Frontal cortex (tissue), 2 donors: ENCODE data around the genes TMEM88 and HES7.

DNA sequence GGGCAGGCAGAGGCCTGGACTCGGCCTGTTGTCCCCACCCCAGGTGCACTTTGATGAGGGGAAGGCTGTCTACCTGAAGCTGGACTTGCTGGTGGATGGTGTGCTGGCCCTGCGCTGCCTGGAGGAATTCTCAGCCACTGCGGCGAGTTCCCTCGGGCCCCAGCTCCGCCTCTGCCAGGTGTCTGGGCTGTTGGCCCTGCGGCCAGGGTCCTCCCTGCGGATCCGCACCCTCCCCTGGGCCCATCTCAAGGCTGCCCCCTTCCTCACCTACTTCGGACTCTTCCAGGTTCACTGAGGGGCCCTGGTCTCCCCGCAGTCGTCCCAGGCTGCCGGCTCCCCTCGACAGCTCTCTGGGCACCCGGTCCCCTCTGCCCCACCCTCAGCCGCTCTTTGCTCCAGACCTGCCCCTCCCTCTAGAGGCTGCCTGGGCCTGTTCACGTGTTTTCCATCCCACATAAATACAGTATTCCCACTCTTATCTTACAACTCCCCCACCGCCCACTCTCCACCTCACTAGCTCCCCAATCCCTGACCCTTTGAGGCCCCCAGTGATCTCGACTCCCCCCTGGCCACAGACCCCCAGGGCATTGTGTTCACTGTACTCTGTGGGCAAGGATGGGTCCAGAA lies 1.4 kb upstream of the TNFSF13 start:
- RAMPAGE, long total RNA = no peak

GRCh38 chr17:7557868-7558591 lies 520 bp upstream of the TNFSF13 start:
- RAMPAGE, long total RNA = no peak

DNA sequence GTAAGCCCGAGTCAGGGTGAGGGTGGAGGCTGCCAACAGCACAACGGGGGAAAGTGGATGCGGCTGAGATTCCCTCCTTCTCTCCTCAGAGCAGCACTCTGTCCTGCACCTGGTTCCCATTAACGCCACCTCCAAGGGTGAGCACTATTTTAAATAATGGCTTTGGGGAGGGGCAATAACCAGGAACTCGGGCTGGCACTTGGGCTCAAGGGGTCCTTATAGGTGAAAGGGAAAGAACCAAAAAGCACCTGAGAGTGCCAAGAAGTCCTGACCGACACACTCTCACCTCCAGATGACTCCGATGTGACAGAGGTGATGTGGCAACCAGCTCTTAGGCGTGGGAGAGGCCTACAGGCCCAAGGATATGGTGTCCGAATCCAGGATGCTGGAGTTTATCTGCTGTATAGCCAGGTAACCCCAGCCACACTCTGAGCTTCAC lies 1.2 kb downstream of the TNFSF13 start:
- RAMPAGE, long total RNA = no peak

GRCh38 chr17:7573122-7574084 lies 778 bp downstream of the EIF4A1 start:
- RAMPAGE, long total RNA = no peak

DNA sequence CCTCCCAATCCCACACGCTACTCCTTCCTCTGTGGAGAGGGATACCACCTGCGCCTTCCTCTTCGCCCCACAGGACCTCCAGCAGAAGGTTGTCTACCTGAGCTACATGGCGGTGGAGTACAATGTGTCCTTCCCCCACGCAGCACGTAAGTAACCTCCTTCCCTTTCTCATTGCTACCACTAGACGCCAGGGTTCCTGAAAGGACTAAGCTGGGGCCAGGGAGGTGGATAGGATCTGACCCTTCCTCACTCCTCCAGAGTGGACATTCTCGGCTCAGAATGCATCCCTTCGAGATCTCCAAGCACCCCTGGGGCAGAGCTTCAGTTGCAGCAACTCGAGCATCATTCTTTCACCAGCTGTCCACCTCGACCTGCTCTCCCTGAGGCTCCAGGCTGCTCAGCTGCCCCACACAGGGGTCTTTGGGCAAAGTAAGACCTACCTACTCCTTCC lies 1.2 kb downstream of the CD68 start:
- RAMPAGE, long total RNA = no peak

DNA sequence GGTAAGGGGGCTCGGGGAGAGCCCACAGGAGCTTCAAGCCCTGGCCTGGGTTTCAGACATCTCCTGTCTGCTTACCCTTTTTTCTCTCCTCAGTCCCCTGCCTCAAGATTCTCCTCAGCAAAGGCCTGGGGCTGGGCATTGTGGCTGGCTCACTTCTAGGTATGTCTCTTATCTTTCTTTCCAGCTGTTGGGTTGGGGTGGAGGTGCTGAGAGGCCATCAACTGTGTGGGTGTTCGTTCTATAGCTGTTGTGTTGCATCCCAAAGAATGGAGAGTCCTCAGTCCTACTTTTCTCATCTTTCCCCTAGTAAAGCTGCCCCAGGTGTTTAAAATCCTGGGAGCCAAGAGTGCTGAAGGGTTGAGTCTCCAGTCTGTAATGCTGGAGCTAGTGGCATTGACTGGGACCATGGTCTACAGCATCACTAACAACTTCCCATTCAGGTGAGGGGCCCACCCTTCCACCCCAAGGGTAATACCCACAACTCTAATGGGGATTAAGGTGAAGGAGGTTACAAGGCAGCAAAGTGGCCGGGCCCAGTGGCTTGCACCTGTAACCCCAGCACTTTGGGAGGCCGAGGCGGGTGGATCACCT lies 2.1 kb downstream of the MPDU1 start:
- RAMPAGE, long total RNA = no peak

- RAMPAGE, long total RNA = no peak
These were observed 1.2 kb downstream of the SOX15 start for GRCh38 chr17:7588526-7589275.

DNA sequence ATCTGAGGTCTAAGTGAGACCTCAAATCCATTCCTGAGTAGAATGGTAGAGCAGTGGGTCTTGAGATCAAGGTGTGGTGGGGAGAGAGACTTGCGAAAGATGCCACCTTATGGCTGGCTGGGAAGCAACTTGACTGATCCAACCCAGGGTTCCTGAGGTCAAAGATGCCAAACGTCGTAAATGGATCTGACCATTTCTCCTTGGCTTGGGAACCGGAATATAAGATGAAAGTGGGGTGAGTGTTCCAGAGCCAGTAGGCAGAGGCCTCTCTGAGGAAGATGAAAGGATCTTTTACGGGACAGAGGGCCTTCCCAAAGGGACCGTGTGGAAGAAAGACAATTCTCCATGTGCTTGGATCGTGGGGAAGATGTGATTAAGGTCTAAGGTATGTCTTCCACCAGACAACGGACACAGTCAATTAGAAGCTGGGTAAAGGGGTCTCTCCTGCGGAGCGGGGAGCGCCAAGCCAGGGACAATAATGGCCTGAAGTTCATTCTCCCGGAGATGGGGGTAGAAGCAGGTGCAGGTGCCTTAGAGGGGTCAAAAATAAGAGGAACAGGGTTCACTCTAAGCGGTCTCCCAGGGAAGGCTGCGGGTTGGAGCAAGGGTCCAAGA lies 863 bp downstream of the FXR2 start:
- RAMPAGE, long total RNA = no peak

GRCh38 chr17:7651037-7652212 lies 699 bp downstream of the ATP1B2 start:
- RAMPAGE, long total RNA = no peak

GRCh38 chr17:7675922-7676949 lies 11.1 kb downstream of the TP53 start:
- RAMPAGE, long total RNA = no peak

DNA sequence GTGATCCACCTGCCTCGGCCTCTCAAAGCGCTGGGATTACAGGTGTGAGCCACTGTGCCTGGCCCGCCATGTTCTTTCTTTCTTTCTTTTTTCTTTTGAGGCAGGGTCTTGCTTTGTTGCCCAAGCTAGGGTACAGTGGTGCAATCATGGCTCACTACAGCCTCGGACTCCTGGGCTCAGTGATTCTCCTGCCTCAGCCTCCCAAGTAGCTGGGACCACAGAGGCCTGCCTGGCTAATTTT lies 9.2 kb downstream of the TP53 start:
- RAMPAGE, long total RNA = no peak

DNA sequence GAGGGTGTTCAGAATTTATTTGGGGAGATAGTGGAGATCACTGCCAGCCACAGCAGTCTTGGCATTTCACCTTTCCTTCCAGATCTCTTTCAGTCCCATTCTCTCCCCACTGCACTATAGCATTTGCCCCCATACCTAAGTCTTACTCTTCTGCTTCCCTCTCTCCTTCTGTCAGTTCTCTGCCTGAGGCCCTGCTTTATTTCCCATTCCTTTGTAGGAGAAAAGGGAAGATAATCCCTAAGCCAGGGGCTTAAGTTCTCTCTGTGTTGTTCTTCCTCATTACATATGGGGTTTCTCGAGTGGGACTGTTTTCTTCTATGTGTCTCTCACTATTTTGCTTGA lies 6.4 kb downstream of the KDM6B start:
- RAMPAGE, long total RNA = no peak

DNA sequence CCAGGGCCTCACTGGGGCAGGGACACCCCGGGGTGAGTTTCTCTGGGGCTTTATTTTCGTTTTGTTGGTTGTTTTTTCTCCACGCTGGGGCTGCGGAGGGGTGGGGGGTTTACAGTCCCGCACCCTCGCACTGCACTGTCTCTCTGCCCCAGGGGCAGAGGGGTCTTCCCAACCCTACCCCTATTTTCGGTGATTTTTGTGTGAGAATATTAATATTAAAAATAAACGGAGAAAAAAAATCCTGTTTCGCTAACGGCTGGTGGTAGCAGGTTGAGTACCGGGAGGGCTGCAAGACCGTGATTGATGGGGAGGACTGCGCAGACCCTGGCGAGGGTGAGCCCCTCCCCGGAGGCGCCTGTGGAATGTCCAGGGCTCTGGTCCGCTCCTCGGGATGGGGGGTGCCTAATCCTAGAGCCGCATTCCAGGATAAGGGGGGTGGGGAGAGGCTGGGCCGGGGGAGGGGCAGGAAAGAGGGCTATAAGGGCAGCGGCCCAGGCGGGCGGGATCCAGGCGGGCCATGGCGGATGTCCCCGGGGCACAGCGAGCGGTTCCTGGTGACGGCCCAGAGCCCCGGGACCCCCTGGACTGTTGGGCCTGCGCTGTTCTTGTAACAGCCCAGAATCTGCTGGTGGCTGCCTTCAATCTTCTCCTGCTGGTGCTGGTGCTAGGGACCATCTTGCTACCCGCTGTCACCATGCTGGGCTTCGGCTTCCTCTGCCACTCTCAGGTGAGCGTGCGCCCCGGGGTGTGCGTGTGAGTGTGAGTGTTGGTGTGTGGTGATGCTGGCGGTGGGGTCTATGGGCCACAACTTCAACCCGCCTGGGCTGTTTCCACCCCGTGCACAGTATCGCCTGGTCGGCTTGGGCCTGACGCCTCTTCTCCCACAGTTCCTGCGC lies at the start of gene TMEM88:
Gene TMEM88 (plus strand): TSS at position 509 of the 896 bp plus-strand sequence.
- RAMPAGE, long total RNA = no peak

DNA sequence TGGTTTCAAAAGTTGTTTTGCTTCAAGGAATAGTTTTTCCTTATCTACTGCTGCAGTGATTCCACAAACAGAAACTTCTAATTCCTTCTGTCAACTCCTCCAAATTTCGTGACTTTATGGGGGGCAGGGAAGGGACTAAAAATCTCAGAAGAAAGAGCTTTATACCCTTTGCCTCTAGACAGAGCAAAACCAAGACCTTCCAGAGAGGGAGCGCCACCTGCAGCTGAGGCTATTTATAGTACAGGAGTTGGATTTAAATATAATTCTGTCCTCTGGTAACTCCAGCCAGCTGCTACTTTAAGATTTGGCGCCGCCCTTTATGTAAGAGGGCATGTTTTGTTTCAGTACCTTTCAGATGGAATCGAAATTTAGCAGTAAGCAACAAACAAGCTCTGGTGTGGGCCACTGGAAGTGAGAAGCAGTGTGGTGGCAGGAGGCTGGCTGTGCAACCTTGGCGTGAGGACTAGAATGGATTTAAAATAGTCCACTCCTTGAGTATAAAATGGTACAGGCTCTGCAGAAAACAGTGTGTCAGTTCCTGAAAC lies 5.3 kb upstream of the GUCY2D start:
- RAMPAGE, long total RNA = no peak

GRCh38 chr17:8039241-8039889 lies 506 bp downstream of the ALOX15B start:
- RAMPAGE, long total RNA = no peak

- RAMPAGE, long total RNA = no peak
These were observed at the start of gene HES7 for GRCh38 chr17:8123921-8125073. HES7 (minus strand) TSS chr17:8124106.

DNA sequence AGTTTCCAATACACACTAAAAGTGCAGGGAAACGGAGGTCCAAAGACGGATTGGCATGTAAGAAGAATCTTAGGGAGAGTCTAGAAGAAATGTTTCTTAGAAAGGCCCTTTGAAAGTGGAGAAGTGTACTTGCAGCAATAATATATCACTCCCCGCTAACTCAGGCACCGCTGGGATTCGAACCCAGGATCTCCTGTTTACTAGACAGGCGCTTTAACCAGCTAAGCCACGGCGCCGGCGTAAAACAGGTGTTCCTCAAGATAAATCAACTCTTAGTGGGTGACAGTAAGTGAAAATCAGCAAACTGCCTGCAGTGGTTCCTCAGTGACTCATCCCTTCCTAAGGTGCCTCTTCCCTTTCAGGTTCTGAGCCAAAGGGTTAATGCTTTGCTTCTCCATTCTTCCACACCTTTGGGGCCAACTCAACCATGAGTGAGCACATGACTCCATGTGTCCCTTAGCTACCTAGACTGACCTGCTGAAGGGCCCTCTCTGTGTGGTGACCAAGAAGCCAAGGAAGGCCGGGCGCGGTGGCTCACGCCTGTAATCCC lies 12.8 kb downstream of the PER1 start:
- RAMPAGE, long total RNA = no peak

- RAMPAGE, long total RNA = no peak
These were observed 8.6 kb downstream of the PER1 start for GRCh38 chr17:8143290-8144384.

DNA sequence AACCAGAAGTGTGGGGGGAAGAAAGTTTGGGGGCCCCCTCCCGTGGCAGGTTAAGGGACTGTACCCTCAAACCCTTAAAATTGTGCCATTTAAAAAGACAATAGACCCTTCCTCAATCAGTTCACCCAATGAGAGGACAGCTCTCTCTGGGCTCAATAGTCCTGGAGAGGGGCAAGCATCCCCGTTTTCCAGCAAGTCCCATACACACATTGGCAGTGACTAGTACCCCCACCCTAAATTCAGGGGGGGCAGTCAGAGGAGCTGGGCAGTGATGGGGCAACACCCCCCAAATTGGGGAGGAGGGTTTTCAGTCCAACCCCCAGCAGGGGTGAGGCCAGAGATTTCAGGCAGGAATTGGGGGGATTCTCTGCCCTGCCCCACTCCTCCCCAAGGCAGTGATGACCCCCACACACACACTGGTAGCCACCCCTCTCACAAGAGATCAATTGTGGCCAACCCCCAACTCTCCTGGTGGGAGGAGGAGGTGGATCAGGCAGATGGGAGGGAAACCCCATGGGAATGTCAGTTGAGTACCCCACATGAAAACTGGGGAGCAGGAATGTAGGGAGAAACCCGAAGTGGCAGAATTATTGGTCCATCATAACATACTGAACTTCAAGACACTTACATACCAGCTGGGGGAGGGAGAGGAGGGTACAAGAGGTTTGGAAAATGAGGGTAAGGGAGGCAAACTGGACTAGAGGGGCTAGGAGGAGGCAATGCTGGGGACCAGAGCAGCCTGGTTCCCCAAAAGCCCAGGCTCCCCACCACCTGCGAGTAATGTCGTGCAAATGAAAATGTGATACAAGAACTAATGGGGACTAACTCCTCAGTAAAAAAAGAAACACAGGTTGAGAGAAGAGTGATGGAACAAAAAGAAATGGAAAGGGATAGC lies 3.2 kb downstream of the VAMP2 start:
- RAMPAGE, long total RNA = no peak

GRCh38 chr17:8161941-8162879 lies 538 bp downstream of the VAMP2 start:
- RAMPAGE, long total RNA = no peak